SK-N-MC (cell line): ENCODE measurements around the genes SOCS1 and LITAF.

DNA sequence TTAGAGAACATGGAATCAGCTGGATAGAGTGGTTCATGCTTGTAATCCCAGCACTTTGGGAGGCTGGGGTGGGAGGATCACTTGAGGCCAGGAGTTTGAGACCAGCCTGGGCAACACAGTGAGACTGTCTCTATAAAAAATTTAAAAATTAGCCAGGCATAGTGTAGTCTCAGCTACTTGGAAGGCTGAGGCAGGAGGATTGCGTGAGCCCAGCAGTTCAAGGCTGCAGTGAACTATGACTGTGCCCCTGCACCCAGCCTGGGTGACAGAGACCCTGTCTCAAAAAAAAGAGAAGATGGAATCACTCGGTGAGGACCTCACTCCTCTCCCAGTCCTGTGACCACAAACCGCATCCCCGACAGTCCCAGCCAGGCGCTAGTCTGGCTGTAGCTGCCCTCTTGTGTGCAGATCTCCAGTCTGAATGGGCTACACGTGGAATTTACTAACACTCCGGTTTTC, 11.2 kb downstream of the DEXI start:
- RRBS = no CpG with 5 or more reads among the region's 7 CpGs

GRCh38 chr16:10942727-10943125, 458 bp upstream of the DEXI start:
- RRBS = no CpG with 5 or more reads among the region's 16 CpGs

DNA sequence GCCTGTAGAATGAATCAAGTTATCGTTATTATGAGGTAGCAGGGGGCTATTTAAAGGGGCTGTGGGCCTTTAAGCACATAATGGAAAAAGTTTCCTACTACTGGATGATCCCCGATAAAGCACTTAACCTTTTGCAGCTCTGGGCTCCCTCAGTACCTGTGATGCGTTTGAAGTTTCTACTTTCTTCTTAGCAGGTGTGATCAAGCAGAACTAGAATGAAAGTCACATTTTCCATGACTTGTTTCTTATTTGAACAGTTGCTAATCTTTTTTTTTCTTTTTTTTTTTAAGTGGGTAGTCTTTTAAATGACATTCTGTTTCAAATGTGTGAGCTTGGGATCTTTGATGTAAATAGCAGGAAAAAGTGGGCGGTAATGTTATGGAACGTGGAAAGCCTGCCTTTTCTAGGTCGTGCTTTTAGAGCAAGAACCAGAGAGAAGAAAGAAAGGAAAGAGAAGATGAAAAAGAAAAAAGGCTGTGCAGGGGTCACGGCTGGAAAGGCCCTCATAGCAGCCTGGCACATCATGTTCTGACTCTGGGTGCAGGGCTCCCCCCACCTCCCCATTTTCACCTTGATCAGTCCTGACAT, 150.5 kb downstream of the CLEC16A start:
- RRBS = no CpG with 5 or more reads among the region's 7 CpGs

GRCh38 chr16:11106788-11107239, 149.2 kb downstream of the SOCS1 start:
- RRBS = 90% methylated on average over 5 of the region's 7 CpGs

GRCh38 chr16:11161738-11162383, 94.1 kb downstream of the SOCS1 start:
- RRBS = no CpG with 5 or more reads among the region's 12 CpGs

- RRBS = no CpG with 5 or more reads among the region's 5 CpGs
Measured at GRCh38 chr16:11253204-11254062, 2.6 kb downstream of the SOCS1 start.

GRCh38 chr16:11256036-11257244, at the start of gene SOCS1:
Gene SOCS1, minus strand, starts transcription at chr16:11256204.
- RRBS = 2% methylated on average over 45 of the region's 101 CpGs

DNA sequence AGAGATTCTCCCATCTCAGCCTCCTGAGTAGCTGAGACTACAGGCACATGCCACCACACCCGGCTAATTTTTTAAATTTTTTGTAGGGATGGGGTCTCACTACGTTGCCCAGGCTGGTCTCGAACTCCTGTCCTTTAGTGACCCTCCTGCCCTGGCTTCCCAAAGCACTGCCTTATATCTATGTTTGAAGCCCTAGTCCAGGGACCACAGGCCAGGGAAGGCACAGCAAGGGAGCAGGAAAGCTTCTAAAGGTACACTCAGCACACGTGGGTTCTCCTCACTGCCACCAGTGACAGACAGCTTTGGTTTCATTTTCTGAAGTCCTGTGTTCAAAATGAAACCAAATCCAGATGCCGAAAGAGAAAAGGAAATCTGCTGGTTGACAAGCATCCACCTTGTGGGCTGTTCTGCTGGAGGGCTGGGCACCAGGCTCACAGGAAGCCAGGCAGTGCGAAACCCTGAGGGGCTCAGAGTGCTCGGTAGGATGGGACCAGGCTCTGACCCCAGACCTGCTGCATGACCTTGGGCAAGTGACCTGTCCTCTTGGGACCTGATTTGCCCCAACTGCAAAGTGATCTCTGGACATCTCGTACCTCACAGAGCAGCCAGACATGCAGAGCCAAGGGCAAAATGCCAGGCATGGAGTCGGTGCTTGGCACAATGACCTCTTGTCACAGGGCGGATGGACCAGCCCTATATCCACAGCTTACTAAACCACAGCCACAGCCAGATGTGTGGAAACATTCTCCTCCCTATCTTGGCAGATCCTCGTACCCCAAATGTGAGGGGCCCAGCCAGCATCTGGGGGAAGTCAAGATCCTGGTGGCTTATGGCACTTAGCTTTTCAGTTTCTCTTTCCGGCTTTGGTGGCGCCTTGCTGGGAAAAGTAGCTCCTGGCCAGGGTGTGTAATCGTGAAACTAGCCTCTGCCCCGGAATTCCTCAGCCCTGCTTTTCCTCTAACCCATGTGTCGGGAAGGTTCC, 2.8 kb upstream of the SOCS1 start:
- RRBS = 25% methylated on average over 4 of the region's 16 CpGs

- RRBS = no CpG with 5 or more reads among the region's 26 CpGs
Measured at GRCh38 chr16:11493919-11494341, 33.1 kb downstream of the ENSG00000188897 start.

DNA sequence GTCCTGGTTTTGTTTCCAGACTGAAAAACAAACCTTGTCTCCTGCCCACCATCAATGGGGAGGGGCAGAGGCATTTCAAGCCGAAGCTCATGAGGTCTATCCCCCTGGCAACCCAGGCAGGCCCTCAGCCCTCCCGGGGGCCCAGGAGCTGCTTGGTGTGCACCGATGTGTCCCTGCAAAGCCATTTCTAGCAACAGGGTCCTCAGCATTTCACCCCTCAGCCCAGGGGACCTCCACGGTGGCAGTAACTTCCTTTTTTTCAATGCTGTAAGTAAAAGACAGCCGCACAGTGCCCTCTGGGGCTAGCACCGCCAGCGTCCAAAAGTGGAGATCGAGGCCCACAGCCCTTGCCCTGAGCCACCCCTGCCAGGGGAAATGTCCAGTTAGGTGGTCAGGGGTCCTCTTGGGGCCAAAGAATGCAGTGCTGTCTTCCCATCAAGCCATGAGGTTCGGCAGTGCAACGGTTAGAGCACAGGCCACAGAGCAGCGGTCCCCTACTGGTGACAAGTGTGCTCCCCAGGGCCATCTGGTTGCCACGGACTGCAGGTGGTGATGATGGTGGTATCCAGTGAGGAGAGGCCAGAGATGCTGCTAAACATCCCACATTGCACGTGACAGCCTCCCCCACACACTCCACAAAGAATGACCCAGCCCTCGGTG, 20.2 kb downstream of the ENSG00000188897 start:
- RRBS = no CpG with 5 or more reads among the region's 14 CpGs

DNA sequence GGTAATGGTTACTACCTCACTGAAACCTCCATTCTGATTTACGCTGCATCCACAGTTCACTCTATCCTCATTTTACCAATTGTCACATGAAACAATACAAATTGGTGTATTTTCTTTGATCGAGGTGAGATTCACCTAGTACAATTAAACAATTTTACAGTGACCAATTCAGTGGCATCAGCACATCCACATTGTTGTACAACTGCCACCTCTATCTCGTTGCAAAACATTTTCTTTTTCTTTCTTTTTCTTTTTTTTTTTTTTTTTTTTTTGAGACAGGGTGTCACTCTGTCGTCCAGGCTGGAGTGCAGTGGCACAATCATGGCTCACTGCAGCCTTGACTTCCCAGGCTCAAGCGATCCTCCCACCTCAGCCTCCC, 13.4 kb upstream of the ENSG00000188897 start:
- RRBS = no CpG with 5 or more reads among the region's 5 CpGs

GRCh38 chr16:11554102-11554482, 27.0 kb upstream of the ENSG00000188897 start:
- RRBS = no CpG with 5 or more reads among the region's 6 CpGs

- RRBS = 40% methylated on average over 2 of the region's 26 CpGs
Measured at GRCh38 chr16:11560414-11561456, 26.0 kb downstream of the LITAF start.

- RRBS = no CpG with 5 or more reads among the region's 8 CpGs
Measured at GRCh38 chr16:11567426-11567851, 19.3 kb downstream of the LITAF start.

- RRBS = 10% methylated on average over 20 of the region's 29 CpGs
Measured at GRCh38 chr16:11586454-11586705, 339 bp downstream of the LITAF start.

DNA sequence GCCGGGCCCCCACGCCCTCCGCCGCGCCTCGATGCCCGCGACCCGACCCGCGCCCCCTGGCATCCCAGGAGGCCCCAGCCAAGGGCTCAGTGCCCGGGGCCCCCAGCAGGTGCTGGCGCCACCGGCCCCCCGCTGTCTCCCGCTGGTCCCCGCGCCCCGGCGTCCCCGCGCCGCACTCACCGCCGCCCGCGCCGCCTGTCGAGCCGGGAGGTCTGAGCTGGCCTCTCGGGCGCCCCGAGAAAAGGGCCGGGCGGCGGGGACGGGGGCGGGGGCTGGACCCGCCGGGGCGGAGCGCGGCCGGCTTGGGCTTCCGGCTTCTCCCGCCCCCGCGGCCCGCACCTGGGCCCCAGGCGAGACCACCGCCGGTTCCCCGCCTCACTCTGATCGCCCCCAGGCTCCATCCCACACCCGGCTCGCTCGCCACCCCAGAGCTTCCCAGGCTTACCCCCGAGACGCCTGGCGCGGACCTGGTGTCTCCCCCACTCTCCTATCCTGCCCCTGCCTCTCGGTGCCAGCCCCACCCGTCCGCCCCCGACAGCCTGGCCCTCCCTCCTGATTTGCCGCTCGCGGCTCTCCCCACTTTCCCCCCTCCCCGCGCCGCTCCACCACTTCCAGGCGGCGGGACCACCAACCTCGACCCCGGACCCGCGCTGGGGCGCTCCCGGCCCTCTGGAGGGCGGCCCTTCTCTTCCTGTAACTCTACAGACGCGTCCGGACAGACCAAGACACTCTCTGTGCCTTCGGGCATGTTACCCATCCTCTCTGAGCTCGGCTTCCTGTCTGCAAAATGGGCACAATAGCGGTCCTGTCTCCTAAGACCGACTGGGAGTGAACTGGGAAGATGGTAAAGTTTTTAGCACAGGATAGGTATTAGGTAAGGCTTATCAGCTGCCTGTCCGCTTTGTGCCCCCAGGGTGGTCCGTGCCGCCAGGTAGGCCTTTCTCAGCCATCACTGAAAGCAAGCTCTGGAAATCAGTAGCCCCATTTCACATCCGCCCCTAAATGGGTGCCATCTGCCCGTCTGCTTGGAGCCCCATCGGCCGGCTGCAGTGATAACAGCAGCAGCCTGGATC, at the start of gene LITAF:
LITAF (minus strand) TSS at position 214 of the 1,073 bp plus-strand sequence.
- RRBS = 5% methylated on average over 48 of the region's 94 CpGs

DNA sequence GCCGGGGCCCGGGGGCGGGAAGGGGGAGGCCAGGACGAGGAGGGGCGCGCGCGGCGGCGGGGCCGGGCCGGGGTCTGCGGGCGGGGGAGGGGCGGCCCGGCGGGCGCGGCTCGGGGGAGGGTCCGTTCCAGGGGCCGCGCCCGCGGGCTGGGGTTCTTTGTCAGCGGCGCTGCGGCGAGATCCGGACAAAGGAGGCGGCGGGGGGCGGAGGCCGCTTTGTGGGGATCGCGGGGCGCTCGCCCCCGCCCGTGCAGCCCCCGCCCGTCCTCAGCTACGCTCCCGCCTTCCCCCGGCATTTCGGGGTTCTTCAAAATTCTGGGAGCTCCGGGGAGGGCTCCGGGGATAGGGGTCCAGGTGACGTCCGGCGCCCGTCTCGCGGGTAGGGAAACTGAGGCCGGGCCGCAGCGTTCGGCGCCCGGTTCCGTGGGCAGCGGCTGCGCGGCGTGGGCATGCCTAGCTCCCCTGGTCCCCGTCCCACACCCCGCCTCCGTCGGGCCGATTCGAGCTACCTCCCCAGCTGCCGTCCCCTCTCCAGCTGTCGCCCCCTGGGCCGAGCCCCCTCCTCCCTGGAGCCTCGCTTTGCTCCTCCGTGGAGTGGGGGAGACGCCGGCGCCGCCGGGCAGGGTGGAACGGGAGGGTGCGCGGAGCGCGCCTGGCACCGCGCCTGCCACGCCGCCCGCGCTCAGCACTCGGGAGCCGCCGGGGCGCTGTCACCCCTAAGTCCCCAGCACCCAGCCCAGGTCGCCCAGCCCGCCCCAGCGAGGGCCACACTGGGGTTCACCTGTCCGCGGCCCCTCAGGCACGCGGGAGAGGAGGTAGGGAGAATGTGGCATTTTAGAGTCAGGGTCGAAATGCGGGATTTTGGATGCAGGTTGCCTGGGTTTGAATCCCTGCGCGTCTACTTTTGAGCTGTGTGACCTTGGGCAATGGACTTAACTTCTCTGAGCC, 604 bp downstream of the SNN start:
- RRBS = 3% methylated on average over 43 of the region's 107 CpGs

GRCh38 chr16:11670167-11670800, 2.0 kb downstream of the SNN start:
- RRBS = 100% methylated on average over 1 of the region's 18 CpGs

- RRBS = 90% methylated on average over 8 of the region's 42 CpGs
Measured at GRCh38 chr16:11675390-11676457, 7.5 kb downstream of the SNN start.

GRCh38 chr16:11697176-11697629, 28.9 kb downstream of the SNN start:
- RRBS = no CpG with 5 or more reads among the region's 12 CpGs